Left cardiac atrium (tissue), 1 donor: ENCODE measurements around a stretch of chr4.

DNA sequence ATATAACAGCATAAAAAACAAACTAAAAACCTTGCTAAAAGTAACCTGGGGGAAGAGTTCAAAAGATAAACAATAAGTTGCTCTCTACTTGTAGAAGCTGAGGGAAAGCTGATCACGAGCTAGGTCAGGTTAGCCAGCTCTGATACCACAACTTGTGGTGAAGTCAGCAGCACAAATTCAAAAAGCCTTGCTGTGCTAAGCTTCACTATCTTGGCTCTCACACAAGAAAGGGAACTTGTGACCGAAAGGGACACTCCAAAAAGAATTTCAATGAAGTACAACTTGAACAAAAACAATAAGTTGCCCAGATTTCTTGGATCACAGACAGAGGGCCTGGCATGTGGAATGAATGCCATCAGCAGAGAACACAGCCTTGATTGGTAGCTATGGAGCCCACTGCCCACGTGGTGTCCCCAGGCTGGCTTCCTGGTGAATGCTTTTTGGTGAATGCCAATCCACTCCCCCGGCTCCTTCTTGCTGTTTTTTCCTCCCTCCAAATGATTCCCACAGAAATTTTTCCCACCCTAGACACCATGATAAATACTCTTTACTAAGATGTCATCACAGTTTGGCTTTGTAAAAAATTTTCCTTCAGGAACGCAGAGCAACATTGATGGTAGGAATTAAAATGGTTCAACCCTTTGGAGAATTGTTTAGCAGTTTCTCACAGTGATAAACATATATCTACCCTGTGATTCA, 82.5 kb downstream of the ANXA3 start:
- PRO-cap = no peak

- PRO-cap = no peak
Measured at GRCh38 chr4:78719890-78720860, 56.0 kb upstream of the BMP2K start.

GRCh38 chr4:78774791-78775038, 1.4 kb upstream of the BMP2K start:
- PRO-cap = no peak

DNA sequence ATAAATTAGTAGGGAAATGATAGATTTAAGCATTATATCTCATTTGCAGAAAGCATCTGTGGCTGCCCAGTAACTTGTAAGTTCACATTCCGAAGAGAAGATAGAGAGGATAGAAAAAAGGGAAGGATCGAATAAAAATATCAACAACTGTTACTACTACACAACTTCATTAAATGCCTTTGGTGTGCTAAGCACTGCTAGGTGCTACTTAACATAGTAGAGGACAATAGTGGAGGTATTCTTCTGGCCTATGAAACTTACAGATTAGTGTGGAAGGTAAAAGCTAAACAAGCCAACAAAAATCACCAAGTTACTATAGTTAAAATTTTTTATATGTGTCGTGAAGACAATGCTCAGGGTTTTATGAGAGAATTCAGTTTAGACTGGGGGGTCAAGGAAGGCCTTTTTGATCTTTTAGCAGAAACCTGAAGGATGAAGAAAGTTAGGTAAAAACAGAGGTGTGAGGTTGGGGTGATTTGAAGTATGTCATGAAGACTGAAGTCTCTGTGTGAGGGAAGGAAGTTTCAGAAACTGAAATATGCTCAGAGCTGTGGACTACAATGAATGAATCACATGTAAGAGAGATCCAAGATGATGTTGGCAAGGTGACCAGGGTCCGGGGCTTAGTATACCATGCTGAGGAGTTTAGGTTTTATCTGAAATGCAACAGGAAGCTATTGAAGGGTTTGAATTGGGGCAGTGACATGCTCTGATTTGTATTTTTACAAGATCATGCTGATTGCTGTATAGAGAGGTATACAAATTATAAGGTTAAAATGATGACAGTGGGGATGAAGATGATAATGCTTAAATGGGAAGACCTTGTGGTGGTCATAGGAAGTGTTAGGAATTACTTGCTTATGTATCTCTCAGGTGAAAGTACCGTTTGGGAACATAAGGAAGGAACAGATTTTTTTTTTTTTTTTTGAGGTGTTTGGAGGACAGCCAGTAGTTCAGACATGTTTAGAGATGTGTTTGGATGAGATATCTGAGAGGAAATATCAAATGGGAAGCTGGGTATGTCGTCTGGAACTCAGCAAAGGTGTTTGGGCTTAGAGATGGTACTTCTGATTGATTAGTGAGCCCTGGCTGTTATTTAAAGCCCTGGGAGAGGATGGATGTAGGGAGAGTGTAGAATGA, 4.7 kb downstream of the BMP2K start:
- PRO-cap = no peak

DNA sequence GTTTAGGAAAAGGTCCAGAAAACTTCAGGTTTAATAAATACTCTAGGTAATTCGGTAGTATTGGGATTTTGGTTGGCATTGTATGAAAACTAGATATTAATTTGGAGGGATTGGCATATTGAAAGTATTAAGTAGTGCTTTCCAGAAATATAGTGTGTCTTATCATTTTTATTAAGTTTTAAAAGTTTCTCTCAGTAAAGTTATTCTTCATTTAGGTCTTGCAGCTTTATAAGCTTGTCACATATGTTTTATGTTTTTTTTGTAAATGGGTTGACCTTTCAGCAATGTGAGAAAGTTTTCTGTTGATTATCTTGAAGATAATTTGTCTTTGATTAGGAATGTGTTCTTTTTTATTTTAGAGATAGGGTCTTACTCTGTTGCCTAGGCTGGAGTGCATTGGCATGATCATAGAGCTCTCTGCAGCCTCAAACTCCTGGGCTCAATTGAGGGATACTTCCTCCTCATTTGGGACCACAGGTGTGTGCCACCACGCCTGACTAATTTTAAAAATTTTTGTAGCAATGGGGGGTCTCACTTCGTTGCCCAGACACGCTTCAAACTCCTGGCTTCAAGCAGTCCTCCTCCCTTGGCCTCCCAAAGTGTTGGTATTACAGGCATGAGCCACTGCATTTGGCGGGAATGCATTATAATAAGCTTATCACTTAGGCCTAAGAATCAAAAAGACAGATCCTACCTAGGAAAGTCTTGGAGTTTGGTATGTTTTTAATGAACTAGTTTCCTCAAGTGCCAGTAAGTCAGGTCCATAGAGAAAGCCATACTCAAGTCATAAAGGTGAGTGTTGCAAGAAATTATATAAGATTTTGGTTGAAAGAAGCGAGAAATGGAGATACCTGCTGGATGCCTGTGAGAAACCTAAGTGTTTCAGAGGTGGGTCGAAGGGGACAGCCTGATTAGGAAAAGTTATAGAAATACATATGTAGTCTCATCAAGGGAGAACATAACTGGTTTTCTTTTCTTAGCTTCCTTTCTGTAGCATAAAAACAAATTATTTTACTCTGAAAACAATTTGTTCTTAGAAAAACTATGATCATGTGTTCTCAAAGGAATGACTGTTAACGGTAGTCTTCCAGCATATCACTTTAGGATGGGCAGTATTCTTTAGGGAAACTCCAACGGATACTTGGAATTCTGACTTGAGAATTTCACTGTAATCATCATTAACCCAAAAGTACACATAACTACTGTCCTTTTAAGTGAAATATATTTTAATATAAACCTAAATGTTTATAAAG, 21.8 kb downstream of the BMP2K start:
- PRO-cap = no peak

DNA sequence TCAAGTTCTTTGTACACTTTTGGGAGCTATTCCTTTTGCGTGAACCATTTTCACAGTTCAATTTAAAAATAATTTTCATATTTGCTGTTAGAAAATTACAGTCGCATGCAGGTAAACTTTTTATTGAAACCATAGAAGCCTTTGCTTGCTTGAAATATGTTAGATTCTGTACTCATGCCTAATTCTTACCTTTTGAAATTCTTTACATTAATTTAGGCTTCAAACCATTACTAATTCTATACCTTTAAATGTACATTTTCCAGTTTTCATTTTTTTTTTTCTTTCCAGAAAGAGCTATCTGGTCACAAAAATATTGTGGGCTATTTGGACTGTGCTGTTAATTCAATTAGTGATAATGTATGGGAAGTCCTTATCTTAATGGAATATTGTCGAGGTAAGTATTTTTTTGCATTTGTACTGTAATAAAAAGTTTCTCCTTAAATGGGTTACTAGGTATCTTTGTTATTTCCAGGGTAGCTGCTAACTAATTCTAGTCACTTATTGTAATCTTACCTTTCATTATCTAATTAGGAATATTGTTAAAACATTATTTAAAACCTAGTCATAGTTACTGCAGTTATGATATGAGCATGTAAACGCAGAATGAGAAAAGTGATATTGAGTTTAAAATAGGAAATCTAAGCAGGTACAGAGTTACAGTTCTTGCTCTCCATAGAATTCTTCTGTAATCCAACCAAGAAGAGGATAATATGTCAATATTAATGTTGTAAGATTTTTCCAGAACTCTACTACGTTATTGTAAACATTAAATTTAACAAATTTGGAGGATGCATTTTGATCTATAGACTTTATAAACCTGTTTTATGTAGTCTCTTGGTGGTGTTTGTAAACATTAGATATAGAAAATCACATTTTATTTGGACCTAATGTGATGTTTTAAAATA, 57.4 kb downstream of the BMP2K start:
- PRO-cap = no peak

GRCh38 chr4:78905736-78906444, 33.3 kb downstream of the PAQR3 start:
- PRO-cap = no peak

DNA sequence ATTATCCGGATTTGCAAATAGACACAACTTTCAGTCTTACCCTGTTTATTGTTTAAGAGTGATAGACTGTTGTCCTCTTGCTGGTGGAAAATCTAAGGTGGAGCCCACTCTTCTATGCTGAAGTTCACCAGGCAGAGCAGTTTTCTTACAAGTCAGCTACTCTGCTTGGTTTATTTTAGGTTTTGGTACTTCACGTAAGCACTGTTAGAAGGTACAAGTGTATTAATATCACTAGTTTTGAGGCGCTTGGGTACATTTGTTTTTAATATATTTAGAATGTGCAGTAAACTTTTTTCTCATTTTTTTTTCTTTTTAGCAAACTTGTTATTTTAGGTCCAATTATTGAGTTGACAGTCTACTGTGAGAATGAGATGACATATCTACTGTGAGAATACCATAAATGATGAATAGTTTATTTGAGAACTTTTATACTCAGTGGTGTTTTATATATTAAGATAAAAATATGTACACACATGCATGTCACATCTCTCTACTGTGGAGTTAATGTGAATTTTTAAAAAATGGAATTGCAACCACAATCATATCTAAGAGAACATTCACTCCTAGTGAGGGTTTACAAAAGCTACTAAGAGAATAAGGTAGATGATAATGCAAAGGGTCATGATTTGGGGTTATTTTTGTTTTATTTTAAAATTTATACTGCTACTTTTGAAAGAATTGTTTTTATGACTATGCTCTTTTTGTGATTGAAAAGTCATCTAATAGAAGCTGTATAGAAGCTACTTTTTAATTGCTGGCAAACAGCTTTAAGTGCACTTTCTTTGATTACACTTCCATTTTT, 23.9 kb downstream of the PAQR3 start:
- PRO-cap = no peak

- PRO-cap = no peak
Measured at GRCh38 chr4:79209994-79210898, 115.6 kb downstream of the NAA11 start.

GRCh38 chr4:80016388-80017202, 56.4 kb downstream of the ANTXR2 start:
- PRO-cap = no peak

DNA sequence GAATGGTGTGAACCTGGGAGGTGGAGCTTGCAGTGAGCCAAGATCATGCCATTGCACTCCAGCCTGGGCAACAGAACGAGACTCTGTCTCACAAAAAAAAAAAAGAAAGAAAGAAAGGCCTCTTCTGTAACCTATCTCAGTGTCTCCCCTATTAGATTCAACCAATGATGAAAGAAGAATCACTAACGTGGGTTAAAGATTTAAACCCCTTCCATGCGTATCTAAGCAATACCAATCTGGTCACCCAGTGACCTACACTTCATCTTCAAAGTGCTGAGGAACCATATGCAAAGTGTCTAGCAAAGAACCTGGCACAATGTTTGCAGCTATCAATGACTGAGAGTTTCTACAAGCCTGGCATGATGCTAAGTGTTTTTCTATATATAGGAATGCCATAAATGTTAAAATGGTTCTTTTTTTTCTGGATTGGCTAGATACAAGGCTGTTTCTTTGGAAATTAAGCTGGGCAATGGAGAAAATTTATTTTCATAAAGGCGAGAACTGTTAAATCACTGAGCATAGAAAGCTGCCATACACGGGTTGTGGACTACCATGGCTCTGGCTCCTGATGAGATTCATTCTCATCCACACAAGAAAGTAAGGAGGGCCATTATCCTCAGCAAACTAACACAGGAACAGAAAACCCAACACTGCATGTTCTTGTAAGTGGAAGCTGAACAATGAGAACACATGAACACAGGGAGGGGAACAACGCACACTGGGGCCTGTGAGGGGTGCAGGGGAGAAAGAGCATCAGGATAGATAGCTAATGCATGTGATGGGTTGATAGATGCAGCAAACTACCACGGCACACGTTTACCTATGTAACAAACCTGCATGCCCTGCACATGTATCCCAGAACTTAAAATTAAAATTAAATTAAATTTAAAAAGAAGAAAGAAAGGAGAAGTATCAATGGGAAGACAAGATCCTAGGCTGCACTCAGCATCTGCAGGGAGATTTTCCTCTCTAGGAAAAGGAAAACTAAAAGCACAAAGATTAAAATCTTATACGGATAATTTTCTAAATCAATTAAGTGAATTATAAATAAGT, 5.6 kb downstream of the ANTXR2 start:
- PRO-cap = no peak

DNA sequence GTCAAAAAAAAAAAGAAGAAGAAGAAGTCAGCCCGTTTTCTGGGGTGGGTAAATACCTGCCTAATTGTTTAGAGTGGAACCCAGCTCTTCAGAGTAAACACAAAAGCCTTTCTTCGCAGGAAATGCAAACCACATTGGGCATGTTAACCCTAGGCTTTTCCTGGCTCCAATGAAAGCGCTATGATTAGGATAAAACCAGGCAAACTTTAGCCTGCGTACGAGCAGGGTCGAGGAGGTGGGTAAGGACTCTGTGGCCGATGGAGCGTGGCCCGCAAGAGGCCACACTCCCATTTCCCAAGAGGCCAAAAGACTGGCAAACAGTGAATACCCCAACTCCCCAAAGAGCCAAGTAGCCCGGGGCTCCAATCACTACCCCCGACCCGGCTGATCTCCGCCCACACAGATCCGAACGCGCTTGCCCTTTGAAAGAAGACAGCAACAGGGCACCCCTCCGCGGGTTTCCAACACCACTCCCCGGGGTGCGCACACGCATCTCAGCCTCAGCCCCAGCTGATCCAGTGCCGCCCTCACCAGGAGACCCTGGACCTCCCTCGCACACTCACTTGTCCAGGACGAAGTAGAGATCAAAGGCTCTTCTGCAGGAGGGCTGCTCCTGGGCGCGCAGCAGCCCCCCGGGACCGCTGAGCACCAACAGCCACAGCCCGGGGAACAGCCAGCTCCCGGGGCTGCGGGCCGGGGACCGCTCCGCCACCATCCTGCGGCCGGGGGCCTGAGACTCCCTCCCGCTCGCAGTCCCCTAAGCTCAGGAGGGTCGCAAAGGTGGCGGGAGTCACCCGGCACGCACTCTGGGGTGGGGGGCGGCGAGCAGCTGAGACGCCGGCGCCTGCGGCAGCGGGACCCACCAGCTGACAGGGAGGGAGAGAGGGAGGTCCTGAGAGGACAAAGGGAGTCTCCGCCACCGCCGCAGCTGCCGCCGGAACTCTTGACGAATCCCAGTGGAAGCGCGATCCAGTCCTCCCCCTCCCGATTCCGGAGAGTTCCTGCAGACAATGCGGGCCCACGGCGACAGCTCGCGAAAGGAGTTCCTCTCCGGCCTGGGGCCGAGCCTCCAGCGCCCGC, 843 bp downstream of the ANTXR2 start:
- PRO-cap = bidirectional peak, plus-strand start at position 1,006 of the sequence, minus-strand start at position 945 of the sequence

DNA sequence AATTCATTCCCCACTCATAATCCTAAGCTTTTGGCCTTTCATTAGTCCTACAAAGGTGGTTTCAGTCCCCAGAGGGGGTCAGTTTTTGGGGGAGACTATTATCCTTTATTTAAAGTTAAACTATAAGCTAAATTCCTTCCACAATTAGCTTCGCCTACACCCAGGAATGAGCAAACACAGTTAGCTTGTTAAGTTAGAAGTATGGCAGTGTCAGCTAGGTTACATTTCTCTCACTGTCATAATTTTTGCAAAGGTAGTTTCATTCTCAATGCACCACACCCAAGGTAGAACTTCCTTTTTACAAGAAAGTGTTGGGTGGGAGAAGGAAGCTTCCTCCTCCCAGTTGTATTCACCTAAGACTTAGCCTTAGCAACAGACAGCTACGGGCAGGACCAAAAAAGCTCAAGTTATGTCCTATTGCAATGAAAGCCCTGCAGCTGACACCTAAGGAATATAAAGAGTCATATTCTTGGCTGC, 25.2 kb upstream of the PRDM8 start:
- PRO-cap = no peak

DNA sequence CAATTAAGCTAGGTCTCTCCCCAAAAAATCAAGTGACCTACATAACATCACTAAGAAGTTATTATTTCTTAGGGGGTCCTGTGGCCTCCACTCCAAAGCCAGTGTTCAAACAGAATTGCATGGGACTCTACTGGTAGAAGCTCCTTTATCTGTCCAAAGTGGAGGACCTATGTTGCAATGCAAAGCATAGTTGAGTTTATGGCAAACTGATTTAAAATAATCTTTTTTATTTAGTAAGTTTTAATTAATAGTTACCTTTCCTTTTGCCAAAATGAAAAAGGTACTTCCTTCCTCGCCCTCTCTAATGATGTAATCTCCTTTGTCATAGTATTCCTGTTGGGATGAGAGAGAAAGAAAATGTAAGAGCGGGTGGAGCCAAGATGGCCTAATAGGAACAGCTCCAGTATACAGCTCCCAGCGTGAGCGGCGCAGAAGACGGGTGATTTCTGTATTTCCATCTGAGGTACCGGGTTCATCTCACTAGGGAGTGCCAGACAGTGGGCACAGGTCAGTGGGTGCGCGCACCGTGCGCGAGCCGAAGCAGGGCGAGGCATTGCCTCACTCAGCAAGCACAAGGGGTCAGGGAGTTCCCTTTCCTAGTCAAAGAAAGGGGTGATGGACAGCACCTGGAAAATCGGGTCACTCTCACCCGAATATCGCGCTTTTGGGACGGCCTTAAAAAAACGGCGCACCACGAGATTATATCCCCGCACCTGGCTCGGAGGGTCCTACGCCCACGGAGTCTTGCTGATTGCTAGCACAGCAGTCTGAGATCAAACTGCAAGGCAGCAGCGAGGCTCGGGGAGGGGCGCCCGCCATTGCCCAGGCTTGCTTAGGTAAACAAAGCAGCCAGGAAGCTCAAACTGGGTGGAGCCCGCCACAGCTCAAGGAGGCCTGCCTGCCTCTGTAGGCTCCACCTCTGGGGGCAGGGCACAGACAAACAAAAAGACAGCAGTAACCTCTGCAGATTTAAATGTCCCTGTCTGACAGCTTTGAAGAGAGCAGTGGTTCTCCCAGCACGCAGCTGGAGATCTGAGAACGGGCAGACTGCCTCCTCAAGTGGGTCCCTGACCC, 61.3 kb downstream of the PRKG2 start:
- PRO-cap = no peak

- PRO-cap = no peak
Measured at GRCh38 chr4:81502602-81502934, 30.9 kb upstream of the RASGEF1B start.

GRCh38 chr4:81628477-81628948, 156.8 kb upstream of the RASGEF1B start:
- PRO-cap = no peak

DNA sequence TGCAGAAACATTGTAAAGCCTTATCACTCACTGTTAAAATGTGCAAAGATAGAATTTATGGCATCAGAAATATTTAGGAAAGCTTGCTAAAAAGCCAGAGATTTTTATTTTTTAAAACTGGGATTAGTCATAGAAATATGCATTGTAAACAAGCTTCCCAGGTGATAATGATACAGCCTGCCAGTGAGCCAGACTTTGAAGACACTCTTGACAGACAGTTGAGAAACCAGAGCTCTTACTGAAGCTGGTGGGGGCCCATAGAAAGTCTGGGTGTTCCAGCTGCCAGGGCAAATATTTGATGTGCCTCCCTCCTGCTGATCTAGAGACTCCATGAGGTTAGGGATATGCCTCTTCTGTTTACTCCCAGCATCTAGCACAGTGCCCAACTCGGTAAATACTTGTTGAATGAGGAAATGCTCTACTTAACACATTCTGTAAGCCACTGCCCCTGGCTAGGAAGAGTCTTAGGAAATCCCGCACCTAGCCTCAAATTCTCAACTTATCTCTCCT, 179.0 kb upstream of the RASGEF1B start:
- PRO-cap = no peak

GRCh38 chr4:82028823-82029158, 345.0 kb downstream of the HNRNPD start:
- PRO-cap = no peak

DNA sequence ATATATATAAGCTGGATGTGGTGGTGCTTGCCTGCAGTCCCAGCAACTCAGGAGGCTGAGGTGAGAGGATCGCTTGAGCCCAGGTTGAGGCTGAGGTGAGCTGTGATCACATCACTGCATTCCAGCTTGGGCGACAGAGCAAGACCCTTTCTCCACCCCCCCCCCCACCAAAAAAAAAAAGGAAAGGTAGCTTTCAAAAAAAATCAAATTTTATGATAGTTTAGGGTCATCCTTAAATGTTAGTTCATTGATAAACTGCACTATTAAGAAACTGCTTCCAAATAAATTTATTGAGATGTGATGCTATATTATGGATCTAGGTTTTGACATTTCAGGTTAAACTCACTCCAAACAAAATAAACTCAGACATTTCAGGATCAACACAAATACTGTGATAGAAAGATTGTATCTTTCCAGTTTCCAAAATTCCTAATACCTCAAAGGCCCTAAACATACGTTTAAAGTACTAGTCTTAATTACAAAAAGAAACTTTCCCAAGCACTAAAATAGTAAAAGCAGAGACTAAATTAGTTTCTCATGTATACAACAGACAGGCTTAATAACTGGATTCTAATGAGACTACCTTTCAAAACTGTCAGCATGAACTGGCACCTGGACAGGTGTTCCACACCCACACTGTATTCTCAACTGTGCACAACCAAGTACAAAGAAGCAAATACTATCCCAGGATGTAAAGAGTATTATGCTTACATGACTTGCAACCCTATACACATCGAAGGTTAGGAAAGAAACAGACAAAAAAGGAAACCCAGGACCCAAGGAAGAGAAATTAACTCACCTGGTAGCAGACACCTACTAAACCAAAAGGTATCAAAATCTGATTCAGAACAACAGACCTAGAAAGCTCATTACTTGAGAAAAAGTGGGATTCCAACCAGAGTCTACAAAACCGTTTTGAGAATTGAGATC, 25.5 kb downstream of the HNRNPD start:
- PRO-cap = no peak

DNA sequence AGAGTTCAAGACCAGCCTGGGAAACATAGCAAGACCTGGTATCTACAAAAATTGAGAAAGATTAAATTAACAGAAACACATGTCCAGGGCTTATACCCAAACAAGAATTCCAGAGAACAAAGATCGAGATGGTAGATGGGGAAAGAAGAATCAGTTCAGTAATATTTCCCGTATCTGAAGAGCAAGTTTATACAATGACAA, 23.3 kb downstream of the HNRNPD start:
- PRO-cap = no peak